ENCODE results near the genes BRPF1, ARPC4, CIDEC and BRK1.

DNA sequence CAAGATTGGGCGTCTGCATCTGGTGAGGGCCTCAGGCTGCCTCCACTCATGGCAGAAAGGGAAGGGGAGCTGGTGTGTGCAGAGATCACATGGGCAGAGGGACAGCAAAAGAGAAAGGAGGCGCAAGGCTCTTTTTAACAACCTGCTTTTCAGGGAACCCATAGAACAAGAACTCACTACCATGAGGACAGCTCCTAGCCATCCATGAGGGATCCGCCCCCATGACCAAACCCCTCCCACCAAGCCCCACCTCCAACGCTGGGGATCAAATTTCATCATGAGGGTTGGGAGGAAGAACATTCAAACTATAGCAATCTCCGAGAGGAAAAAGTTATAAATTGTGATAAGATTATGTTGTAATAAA is 84.7 kb upstream of the LMCD1 start:
- PRO-cap: no peak

- PRO-cap: no peak
Observed at GRCh38 chr3:8580733-8581288, 63.8 kb downstream of the SSUH2 start.

DNA sequence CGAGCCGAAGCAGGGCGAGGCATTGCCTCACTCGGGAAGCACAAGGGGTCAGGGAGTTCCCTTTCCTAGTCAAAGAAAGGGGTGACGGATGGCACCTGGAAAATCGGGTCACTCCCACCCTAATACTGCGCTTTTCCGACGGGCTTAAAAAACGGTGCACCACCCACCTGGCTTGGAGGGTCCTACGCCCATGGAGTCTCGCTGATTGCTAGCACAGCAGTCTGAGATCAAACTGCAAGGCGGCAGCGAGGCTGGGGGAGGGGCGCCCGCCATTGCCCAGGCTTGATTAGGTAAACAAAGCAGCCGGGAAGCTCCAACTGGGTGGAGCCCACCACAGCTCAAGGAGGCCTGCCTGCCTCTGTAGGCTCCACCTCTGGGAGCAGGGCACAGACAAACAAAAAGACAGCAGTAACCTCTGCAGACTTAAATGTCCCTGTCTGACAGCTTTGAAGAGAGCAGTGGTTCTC is 32.9 kb downstream of the SSUH2 start:
- PRO-cap: no peak

DNA sequence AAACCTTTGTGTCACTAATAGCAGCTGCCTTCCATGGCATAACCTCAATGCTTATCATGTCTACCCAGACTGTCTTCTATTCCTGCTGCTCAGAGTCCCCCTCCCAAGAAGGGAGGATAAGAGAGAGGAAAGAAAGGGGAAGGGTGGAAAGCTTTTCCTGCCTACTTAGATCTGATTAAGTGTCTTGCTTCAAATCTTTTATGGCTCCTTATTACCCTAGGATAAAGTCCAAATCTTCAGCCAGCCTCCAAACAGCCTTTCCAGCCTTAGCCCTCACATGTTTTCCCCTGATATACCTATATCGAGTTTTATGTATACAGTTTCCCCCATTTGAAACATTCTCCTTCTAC is 7.8 kb upstream of the SSUH2 start:
- PRO-cap: no peak

GRCh38 chr3:8657906-8659083 is 13.7 kb upstream of the SSUH2 start:
- PRO-cap: unidirectional peak, minus-strand start at chr3:8658349

GRCh38 chr3:8964629-8965623 is 1.7 kb upstream of the RAD18 start:
- PRO-cap: no peak

GRCh38 chr3:9027973-9028555 is 64.8 kb upstream of the RAD18 start:
- PRO-cap: no peak

DNA sequence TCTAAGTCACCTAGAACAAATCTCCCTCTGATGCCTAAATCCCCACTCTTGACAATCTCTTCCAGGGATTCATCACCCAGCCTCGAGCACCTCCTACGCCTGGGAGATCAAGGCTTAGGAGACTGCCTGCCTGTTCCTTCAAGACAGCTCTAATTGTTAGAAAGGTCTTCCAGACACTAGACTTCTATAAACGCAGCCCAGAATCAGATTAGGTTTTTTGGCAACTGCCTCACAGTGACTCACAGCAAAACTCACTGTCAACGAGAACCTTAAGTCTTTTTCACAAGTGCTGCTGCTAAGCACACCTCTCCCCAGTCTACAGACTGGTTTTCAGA is 23.1 kb downstream of the SRGAP3 start:
- PRO-cap: no peak

DNA sequence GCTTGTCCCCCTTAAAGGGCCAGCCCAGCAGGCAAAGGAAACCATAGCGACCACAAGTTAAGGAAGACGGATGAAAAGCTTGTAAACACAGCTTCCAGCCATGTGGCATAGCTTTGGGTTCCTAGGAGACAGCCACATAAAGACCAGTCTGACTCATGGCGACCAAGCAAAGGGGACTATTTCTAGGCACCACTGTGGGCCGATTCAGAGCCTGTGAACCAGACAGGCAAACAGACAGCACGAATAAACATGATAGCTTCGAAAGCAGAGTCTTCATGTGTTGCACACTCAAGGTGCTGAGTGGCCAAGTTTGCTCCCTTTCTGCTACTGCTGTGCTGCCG is 30.6 kb upstream of the SRGAP3 start:
- PRO-cap: no peak

GRCh38 chr3:9470073-9470544 is 72.7 kb downstream of the SETD5 start:
- PRO-cap: no peak

DNA sequence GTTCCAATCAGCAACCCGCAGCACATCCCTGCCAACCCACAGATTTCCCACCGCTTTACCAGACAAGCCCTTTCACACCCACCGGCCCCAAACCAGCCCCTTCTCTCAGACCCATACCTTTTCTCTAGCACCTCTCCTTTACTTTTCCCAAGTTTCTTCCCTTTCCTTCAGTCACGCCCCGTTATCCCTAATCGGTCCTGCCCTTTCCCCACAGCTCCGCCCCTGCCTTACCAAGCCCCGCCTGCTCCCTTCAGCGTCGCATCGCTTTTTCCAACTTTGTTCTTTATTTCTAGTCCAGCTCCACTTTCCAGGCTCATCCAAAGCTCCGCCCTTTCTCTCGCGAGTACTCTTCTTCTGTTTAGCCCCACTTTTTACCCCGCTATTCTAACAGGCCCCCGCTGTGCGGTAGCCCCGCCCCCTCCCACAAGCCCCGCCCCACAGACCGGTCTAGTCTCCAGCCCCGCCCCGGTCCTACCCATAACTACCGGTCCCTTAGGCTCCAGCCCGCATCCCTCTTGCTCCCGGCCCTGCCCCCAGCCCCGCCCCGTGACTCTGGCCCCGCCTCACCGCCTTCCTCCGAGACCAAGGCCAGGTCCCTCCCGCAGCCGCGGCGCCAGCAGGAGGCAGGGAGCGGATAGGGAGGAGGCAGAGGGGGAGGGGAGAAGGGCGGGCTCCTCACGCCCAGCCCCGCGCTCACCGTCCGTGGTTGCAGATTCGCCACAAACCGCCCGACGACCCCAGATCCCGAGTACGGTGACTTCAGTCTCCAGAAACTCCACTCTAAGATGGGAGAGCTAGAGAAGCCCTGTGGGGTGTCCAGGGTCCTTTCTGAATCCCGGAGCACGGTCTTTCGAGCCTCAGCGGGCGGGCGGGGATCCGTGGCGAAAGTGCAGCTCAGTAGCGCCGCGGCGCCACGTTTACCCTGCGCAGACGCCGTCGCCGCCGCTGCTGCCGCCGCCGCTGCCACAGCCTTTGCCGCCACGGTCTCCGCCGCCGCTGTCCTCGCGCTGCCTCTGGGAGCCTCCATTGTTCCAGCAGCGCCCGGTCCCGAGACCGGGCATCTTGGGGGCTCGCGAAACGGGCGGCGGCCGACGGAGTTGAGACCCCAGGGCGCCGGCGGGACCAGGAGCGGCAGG is at the start of gene BRPF1:
BRPF1 (plus strand) TSS at position 920 of the 1,136 bp plus-strand sequence.
- PRO-cap: unidirectional peak, plus-strand start at position 929 of the sequence

DNA sequence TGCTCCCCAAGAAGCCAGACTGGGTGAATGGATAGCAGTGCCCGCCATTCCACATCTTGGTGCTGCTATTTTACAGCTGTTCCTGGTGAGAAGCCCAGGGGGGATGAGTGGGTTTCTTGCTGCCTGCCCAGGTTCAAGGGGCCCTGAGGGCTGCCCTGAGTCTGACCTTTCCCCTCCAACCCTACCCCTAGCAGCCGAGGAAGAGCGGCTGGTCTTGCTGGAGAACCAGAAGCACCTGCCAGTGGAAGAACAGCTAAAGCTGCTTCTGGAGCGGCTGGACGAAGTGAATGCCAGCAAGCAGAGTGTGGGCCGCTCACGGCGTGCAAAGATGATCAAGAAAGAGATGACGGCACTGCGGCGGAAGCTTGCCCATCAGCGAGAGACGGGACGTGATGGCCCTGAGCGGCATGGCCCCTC is 6.4 kb upstream of the OGG1 start:
- PRO-cap: no peak

DNA sequence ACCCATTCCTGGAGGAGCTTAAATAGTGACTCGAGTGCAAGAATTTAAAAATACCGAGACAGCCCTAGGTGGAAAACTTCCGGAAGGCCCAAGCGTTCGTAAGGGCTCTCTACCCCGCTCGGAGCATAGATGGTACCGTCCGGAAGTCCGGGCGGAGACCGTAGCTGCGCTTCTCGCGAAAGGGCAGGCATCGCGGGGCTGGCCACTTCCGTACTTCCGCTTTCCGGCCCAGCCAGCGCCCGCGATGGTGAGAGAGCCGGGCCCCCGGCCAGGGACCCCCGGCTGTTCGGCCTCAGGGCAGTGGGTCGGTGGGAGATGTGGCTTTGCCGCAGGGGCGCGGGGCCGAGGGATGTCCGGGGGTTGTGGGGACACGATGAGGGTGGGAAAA is at the start of gene ARPC4:
ARPC4 (plus strand) TSS at position 205 of the 388 bp plus-strand sequence.
- PRO-cap: bidirectional peak, plus-strand start at position 235 of the sequence, minus-strand start outside the sequence

- PRO-cap: no peak
Observed at GRCh38 chr3:9807451-9808287, 2.4 kb upstream of the TTLL3 start.

DNA sequence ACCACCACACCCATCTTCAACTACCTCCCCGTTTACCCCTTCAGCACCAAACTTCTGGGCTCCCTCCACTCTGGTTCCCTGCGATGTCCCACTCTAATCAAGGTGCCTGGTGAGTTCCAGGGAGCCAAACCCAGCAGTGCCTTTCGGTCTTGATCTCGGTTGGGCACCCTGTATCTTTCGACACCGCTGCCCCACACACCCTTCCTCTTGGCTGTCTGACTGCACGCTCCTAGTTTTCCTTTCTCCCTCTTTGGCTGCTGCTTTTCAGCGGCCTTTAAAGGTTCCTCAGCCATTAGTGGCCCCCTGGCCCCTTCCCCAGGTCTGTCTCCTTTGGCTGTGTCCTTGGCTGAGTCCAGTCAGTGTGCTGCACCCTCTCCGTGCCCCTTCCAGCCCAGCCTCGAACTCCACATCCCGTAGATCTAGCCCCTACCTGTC is 788 bp downstream of the TTLL3 start:
- PRO-cap: no peak

DNA sequence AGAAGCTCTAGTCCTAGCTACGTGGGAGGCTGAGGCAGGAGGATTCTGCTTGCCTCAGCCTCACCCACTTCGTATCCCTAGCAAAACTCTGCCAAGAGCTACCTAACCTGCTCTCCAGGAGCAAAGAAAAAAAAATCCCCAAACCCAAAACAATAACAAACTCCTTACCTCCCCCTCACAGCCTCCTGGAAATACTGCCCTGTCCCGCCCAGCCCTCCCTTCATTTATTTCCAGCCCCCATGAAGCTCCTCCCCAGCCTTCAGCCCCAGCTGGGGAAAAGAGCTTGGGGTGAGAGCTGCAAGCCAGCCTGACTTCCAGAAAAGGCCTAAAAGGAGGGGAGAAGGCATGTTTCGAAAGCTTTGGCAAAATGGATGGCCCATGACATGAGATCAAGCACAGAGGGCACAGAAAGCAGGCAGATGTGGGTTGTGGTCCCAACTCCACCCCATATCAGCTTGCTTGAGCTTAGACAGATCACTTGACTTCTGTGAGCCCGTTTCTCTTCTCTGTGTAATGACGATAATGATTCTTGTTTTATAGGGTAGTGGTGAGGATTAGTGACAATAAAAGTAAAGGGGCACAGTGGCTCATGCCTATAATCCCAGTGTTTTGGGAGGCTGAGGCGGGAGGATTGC is at the start of gene CIDEC:
CIDEC (minus strand) TSS at position 198 of the 635 bp plus-strand sequence.
- PRO-cap: no peak

GRCh38 chr3:9898799-9899223 is 3.8 kb upstream of the IL17RE start:
- PRO-cap: no peak

DNA sequence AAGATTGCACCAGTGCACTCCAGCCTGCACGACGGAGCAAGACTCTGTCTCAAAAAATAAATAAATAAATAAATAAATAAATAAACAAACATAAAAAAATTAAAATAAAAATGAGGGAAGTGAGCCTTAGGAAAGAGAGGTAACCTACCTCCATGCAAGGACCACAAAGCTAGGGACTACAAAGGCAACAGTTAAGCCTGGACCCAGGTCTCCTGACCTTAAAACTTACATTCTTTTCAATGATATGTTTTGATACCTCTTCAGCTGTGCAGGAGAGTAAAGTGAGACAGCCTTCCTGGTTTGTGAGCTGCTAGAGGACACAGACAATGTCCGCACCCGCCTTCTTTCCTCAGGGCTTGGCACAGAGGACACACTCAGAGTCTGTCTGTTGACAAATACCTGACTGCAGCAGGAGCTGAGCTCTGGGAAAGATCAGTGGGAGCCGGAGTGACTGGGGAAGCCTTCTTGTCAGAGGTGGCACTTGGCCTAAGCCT is 3.5 kb upstream of the IL17RC start:
- PRO-cap: no peak

GRCh38 chr3:9986461-9986737 is 242 bp downstream of the EMC3 start:
- PRO-cap: no peak

DNA sequence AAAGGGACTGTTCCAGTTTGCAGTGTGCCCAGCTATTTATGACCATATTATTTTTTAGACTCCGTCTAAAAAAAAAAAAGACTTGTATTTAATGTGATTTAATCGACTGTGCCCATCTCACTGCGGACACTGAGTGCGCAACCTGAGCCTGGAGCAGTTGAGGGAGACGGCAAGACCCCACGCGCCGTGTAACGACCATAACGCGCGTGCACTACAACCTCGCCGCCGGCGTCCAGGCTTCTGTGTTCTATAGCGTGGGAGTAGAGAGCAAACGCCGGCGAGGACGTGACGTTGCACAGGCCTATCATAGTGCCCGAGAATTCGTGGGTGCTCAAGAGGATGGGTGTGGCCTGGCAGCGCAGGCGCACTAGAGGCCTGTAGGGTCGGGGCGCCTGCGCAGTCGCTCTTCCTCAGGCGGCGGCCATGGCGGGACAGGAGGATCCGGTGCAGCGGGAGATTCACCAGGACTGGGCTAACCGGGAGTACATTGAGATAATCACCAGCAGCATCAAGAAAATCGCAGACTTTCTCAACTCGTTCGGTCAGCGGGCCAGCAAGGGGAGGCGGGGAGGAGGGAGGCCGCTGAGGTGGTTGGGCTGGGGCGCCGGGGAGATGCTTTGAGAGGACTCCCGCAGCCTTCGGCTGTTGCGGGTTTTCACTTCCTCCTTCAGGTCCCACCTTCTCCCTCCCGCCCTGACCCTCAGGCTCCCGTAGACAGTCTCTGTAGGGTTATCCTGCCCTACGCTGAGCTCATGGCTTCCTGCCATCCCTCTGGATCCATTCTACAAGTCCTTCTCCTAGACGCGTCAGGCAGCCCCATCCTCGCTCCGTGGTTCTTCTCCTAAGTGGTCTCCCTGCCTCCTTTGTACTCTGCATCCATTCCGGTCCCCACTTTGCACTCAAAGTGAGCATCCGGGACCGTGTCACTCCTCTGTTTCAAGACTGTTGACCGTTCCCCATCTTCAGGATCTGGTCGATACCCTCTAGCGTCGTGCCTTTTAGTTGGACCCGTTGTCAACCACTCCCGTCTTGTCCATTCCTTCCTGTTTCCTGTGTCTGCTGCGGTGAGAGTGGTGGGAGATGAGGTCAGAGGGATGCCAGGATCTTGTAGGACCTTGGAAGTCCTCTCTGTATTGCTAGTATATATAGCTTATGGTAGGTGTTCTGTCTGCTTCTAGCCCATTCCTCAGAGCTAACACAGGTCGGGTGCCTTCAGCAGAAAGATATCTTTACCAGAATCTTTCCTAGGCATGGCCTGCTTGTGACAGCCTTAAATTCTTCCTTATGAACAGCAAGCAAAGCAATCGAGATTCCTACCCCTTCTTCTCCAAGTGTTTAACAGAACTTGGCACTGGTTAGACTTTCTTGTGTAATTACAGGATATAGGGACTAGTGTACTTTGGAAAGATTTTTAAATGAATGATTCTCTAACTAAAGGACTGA is at the start of gene BRK1:
BRK1 (plus strand) TSS at position 397 of the 1,443 bp plus-strand sequence.
- PRO-cap: bidirectional peak, plus-strand start at position 413 of the sequence, minus-strand start at position 242 of the sequence; unidirectional peak, minus-strand start at position 971 of the sequence